Prostate gland (tissue), 2 donors: ENCODE measurements around the gene RTL1.

DNA sequence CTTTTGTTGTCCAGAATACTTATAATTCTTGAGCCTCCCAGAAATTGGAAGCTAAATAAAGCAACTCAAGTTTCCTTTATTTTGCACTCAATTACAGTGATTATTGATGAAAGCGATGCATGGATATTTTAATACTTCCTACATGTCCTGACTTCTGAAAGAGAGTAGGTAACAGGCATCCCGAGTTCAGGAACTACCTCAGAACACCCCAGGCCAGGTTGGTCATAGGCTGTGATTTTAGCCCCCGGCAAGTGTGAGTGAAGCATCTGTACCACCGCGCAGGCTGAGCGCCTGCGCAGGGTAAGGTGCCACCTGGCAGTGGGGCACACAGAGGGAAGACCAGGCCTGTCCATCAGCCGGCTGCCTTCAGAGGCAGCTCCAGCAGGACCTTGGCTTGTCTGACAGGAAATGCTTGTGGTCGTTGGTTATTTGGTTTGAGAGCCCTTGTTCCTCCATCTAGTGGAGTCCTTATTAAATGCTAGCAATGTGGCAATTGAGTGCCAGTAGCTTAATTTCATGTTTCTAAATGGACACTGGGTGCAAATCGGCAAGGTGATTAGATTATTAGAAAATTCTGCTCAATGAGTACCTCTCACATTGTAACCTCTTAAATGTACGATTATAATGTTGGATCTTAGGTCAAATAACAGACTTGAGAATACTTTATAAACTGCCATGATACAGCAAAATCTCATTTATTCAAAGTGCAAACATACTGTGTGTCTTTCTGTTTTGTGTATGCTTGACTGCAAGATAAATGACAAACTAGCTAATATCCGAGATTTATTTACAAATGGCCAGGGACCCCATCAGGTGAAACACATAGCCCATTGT is 27.5 kb downstream of the SLC25A29 start:
- PRO-cap: no peak
- RAMPAGE, long total RNA, 2 experiments: no peak in any of the 2 experiments

- PRO-cap: no peak
- RAMPAGE, long total RNA, 2 experiments: no peak in any of the 2 experiments
These were observed 5.1 kb upstream of the SLC25A47 start for GRCh38 chr14:100317824-100318667.

DNA sequence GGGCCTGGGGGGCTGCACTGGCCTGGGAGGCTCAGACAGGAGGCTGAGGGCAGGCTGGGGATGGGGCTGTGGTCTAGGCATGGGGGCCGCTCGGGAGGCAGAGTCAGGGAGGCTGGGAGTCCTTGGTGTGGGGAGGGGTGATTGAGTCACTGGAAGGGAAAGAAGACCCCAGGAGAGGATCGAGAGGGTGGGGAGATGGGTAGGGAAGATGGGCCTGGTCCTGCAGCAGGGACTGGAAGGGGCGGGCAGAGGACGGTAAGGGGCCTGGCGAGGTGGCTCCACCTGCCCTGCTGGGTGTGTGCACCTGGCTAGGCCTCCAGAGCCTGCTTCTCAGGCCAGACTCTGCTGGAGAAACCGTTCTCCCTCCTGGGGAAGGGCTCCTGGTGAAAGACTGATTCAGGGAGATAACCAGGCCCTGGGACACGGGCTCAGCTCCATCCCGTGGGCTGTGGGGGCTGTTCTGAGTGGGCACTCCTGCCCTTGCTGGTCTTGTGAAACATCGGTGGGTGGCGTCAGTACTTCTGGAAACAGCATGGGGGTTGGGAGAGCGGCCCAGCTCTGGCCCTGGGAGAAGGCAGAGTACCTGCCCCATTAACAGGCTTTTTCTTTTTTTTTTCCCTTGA is 594 bp downstream of the SLC25A47 start:
- PRO-cap: no peak
- RAMPAGE, long total RNA, 2 experiments: no peak in any of the 2 experiments

DNA sequence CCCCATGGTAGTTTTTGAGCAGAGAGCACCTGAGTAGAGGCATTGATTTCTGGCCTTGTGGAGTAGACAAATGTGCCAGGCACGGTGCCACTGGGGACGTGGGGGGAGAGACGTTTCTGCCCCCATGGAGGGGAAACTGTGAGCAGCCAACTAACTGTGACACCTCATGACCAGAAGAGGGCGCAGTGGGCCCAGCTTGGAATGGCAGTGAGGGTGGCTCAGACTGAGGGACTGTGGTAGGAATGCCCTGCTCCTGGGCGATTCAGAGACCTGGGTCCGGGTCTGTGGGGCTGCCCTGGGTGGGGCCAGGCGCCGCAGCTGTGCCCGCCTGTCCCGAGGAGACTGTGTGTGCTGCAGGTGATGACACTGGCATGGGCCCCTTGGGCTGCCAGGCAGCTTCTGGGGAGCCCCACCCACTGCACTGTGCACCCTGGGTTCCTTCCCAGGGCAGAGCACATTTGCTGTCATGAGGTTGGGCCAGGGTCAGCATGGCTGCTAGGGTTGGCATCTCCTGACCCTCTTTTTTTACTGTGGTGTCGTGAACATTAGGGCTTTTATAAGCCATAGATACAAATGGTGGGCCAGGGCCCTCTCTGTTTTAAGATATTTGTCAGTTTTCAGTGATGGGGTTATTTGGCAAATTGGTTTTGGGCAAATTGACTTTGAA is 7.5 kb downstream of the WDR25 start:
- PRO-cap: no peak
- RAMPAGE, long total RNA, 2 experiments: no peak in any of the 2 experiments

GRCh38 chr14:100436575-100437269 is 60.4 kb downstream of the WDR25 start:
- PRO-cap: no peak
- RAMPAGE, long total RNA, 2 experiments: no peak in any of the 2 experiments

DNA sequence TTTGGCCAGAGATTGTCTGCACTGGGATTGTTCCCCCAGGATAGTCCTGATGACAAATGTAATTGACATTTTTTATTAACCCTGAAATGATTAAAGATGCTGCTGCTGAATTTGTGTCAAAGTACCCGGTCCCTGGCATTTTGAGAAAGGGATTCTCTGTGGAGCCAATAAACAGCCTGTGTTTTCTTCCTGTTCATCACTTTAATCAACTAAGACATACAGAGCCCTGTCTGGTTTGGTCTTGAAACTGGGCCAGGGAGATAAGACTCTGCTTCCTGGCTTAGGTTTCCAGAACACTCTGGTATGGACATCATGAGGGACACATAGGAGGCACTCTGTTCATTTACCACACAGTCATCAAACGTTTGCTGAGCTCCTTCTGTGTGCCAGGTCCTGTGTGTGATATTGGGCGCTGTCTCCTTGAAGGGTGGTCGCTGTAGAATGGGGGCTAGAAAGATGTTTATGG is 64.6 kb downstream of the WDR25 start:
- PRO-cap: no peak
- RAMPAGE, long total RNA, 2 experiments: no peak in any of the 2 experiments

- PRO-cap: no peak
- RAMPAGE, long total RNA, 2 experiments: no peak in any of the 2 experiments
These were observed 57.9 kb downstream of the BEGAIN start for GRCh38 chr14:100529455-100529654.

DNA sequence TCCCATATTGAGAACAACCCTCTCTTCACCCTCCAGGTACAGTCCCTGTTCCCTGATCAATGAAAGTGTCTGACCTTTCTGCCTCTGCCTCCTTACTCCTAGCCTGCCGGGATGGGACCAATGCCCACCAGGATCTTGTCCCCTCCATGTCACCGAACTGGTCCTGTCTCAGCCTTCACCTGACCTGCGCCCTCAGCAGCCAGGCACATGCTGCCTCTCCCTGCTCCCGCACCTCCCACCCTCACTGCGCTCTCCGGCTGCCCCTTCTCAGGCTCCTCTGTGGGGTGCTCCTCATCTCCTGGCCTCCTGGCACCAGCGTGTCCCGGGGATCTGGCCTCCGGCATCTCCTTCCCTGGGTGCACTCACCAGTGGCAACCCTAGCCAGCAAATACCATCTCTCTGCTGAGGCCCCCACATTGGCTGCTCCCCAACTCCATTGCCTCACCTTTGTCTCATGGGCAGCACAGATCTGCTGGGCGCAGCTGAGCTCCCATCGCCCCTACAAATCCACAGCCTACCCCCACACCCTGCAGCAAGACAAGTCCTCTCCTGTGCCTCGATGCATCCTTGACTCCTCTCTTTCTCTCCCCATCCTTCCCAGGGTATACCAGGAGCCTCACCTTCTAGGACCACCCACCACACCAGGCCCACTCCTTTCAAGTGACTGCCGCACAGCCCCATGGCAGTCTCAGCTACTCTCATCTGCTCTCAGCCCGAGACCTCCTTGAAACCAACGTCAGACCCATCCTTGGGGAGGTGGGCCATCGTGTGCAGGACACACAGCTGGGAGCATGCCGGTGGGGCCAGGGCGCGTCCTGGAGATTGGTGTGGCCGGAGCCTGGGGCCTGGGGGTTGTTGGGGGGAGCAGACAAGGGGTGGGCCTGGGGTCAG is 28.8 kb downstream of the BEGAIN start:
- PRO-cap: no peak
- RAMPAGE, long total RNA, 2 experiments: no peak in any of the 2 experiments

DNA sequence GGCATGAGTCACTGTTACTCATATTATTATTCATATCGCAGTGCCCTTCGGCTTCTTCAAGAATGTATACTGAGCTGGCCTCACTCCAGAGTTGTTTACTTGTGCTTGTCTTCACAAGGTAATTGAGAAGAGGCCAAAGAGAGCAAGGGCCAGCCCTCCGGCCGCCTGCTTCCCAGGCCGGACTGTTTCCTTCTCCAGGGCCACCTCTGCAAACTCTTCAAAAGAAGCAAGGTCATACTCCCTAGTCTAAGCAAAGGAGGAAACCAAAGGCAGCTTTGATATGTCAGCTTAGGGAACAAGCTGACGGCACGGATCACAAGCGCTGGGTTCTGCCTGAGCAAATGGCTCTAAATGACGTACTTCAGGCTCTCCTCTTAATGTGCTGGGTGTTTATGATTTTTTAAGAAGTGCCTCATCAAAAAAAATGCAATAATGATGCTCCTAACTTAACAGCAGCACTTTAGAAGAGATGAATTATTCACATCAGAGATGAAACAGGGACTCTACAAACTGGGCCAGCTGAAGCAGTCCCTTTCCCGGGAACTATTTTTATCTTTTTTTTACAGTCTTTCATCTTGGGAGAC is 65.7 kb upstream of the DLK1 start:
- PRO-cap: no peak
- RAMPAGE, long total RNA, 2 experiments: no peak in any of the 2 experiments

GRCh38 chr14:100839872-100841039 is 63.3 kb downstream of the RTL1 start:
- PRO-cap: no peak
- RAMPAGE, long total RNA, 2 experiments: no peak in any of the 2 experiments

DNA sequence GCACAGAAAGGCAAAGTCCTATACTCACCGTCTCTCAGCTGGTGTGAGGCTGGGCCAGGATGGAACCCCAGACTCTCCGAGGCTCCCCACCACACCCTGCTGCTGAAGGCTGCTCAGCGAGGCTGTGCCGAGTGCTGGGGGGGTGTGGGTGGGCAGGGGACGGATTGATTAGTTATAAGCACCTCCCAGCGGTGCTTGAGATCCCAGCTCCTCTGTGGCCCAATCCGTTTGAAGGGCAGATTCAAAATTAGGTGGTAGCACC is at the start of gene RTL1:
TSS of gene RTL1 (minus strand) at position 146 of the 262 bp plus-strand sequence.
- PRO-cap: no peak
- RAMPAGE, long total RNA, 2 experiments: no peak in any of the 2 experiments

DNA sequence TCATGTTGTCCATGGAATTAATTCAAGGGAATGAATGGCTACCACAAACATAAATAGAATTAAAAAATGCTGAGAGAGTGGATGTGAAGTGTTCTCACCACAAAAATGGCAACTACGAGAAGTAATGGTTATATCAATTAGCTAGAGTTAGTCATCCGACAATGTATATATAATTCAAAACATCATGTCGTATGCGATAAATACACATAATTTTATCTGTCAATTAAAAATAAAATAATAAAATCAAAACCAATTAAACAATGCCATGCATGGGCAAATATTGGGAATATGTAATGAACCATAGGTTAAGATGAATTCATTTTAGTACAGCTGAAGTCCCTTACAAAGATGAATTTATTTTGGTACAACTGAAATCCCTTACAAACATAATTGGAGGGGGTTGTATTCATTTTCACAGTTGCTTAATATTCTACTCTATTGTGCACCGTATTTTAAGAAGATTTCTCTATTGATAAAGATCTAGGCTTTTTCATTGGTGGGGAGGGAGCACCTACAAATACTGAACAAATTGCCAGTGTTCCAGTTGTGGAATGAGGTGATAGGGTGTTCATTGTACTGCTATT is 20.5 kb upstream of the RTL1 start:
- PRO-cap: no peak
- RAMPAGE, long total RNA, 2 experiments: no peak in any of the 2 experiments

GRCh38 chr14:100986961-100987280 is 83.4 kb upstream of the RTL1 start:
- PRO-cap: no peak
- RAMPAGE, long total RNA, 2 experiments: no peak in any of the 2 experiments

GRCh38 chr14:101151093-101151639 is 247.6 kb upstream of the RTL1 start:
- PRO-cap: no peak
- RAMPAGE, long total RNA, 2 experiments: no peak in any of the 2 experiments

- PRO-cap: no peak
- RAMPAGE, long total RNA, 2 experiments: no peak in any of the 2 experiments
These were observed 426.2 kb upstream of the PPP2R5C start for GRCh38 chr14:101335280-101335732.

- PRO-cap: unidirectional peak, minus-strand start at chr14:101527235
- RAMPAGE, long total RNA, 2 experiments: no peak in any of the 2 experiments
These were observed 234.5 kb upstream of the PPP2R5C start for GRCh38 chr14:101526956-101527508.

GRCh38 chr14:101583980-101584546 is 177.4 kb upstream of the PPP2R5C start:
- PRO-cap: no peak
- RAMPAGE, long total RNA, 2 experiments: no peak in any of the 2 experiments

GRCh38 chr14:101713414-101714026 is 48.0 kb upstream of the PPP2R5C start:
- PRO-cap: unidirectional peak, plus-strand start at chr14:101713796
- RAMPAGE, long total RNA, 2 experiments: no peak in any of the 2 experiments

GRCh38 chr14:101832207-101832925 is 70.9 kb downstream of the PPP2R5C start:
- PRO-cap: no peak
- RAMPAGE, long total RNA, 2 experiments: no peak in any of the 2 experiments

GRCh38 chr14:101861240-101862053 is 99.9 kb downstream of the PPP2R5C start:
- PRO-cap: no peak
- RAMPAGE, long total RNA, 2 experiments: no peak in any of the 2 experiments